ENCODE measurements around the genes OR10T2 and OR6Y1.

- PRO-cap = no peak
- RAMPAGE, long total RNA, 2 experiments = no peak in any of the 2 experiments
Observed at GRCh38 chr1:157566403-157567019, 14.2 kb upstream of the FCRL5 start.

GRCh38 chr1:157704992-157705221, 4.3 kb upstream of the FCRL3 start:
- PRO-cap = no peak
- RAMPAGE, long total RNA, 2 experiments = no peak in any of the 2 experiments

GRCh38 chr1:157849482-157850007, 7.9 kb upstream of the CD5L start:
- PRO-cap = no peak
- RAMPAGE, long total RNA, 2 experiments = no peak in any of the 2 experiments

DNA sequence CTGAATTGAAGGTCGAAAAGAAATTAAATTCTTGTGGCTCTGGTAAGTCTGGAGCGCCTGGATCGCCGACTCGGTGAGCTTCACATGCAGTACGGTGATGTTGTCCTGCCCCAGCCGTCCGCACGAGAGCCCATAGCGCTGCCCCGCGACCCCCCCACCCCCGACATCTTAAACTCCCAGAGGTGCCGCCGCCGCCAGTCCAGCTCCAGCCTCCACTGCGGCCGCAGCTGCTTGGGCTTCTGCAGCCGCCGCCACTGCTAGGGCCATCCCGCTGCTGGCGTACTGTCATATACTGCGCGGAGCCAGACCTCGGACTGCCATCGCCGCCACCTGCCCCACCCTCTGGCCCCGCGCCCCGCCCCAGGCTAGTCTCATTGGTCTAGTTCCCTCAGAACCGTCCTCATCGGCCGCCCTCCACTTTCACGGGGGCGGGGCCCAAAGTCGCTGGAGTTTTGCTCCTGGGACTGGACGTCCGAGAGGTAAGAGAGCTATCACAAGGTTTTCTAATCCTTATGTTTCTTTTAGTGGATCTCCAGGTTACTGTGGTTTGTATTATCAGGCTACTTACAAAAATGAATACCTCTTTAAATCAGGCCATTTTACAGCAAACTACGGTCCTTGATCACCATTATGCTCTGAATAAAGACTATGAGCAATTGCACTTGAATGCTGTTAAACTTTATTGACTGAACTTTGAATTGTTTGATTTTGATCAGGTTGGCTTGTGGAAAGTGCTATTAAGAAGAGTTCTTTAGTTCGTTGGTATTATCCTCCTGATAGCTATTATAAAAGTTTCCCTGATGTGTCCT, 2.9 kb upstream of the CD1D start:
- PRO-cap = bidirectional peak, plus-strand start at position 467 of the sequence, minus-strand start at position 344 of the sequence
- RAMPAGE, long total RNA, 2 experiments = no peak in any of the 2 experiments

- PRO-cap = no peak
- RAMPAGE, long total RNA, 2 experiments = no peak in any of the 2 experiments
Observed at GRCh38 chr1:158399216-158399785, at the start of gene OR10T2. Gene OR10T2 (minus strand): TSS chr1:158399466.

DNA sequence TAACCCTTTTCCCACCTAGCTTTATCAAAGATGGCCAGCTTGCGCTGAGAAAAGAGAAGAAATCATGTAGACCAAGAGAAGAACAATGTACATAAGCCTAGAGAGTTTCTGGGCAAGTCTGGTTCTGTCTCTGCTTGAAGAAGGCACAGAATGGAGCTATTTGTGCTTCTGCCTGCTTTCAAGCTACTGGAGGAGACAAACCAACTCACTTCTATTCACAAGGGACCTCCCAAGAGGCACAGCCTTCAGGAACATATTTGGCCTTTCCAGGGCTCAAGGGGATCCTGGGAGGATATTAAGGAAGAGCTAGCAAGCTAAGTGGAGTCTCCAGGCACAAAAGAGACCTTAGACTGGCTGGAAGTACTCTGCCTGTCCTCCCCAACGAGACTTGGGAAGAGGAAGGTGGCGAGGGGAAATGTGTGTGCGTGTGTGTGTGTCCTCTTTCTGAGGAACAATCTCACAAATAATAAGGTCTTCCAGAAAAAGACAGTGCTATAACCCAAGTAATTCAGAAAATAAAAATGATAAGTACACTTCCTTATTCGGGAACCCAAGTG, at the start of gene OR6Y1:
Gene OR6Y1, minus strand, starts transcription at position 124 of the 557 bp plus-strand sequence.
- PRO-cap = no peak
- RAMPAGE, long total RNA, 2 experiments = no peak in any of the 2 experiments

DNA sequence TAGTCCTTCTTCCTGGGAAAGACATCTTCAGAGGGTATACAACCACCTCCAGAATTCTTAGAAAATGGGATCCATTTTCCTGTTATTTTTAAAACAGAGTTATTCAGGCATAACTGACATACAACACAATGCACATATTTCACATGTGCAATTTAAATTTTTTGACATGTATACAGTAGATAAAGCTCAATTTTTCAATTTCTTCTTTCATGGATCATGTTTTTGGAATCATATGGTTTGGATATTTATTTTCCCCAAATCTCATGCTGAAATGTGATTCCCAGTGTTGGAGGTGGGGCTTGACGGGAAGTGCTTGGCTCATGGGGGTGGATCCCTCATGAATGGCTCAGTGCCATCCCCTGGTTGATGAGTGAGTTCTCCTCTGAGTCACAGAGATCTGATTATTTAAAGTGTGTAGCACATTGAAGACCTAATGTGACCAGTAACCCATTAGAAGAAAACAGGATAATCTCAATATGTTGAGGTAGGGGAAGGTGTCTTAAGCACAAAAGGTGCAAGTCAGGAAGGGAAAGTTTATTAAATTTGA, 2.0 kb downstream of the PYDC5 start:
- PRO-cap = bidirectional peak, plus-strand start at position 400 of the sequence, minus-strand start at position 273 of the sequence
- RAMPAGE, long total RNA, 2 experiments = no peak in any of the 2 experiments

GRCh38 chr1:159005333-159006439, 3.1 kb upstream of the PYDC5 start:
- PRO-cap = no peak
- RAMPAGE, long total RNA, 2 experiments = start-site peak on the plus strand in 1 of 2 experiments, at chr1:159005875-159005973 at its widest, 10 reads per replicate

DNA sequence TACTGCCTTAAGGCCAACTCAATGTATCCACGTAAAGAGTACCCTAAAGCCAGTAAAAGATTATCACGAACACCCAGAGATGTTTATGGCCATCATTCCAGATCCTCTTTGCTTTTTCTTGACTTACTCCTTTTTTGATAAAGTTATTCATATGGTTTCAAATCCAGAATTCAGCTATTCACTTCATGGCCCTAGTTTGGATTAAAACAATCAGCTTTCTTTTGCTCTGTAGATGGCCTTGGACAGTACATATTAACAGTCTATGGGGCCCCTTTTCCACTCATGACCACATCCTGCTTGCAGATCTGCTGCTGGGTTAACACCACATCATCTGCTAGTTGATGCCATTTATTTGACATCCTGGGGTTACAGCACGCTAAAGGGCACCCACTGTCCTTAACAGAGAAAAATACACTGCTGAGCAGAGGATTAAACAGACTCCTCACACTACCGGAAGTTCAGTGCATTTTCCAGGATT, 1.0 kb upstream of the IFI16 start:
- PRO-cap = unidirectional peak, plus-strand start at position 347 of the sequence
- RAMPAGE, long total RNA, 2 experiments = no peak in any of the 2 experiments

DNA sequence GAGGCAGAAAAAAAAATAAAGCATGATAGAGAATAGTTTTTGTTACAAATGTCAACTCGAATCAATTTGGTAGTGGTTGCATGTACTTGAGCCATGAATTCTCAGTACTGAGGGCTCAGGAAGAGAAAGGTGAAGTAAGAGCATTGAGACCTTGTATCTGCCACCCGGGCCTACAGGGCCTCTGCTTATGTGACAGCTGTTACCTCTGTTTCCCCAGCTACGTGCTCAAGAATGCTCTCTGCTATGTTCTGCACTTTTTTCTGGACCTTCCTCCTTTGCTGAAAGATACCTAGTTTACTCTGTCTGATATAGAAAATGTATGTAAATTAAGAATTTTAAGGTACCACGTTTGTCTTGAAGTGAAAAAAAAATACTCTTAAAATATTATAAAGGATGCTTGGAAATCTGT, 18.8 kb upstream of the AIM2 start:
- PRO-cap = no peak
- RAMPAGE, long total RNA, 2 experiments = no peak in any of the 2 experiments

DNA sequence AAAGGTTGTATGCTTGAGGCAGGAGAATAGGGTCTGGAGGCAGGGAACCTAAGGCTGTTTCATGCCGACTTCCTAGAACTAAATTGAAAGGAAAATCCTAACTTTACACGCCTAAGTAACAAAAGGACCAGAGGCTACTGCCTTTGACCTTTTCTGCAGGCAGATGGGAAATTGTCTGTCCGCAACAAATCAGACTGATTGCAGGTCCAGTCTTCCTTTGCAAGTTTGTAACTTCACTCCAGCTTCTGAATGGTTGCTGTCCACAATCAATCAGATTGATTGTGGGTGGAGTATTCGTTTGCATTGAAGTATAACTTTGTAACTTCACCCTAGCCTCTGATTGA, 25.5 kb downstream of the OR10J1 start:
- PRO-cap = no peak
- RAMPAGE, long total RNA, 2 experiments = no peak in any of the 2 experiments

DNA sequence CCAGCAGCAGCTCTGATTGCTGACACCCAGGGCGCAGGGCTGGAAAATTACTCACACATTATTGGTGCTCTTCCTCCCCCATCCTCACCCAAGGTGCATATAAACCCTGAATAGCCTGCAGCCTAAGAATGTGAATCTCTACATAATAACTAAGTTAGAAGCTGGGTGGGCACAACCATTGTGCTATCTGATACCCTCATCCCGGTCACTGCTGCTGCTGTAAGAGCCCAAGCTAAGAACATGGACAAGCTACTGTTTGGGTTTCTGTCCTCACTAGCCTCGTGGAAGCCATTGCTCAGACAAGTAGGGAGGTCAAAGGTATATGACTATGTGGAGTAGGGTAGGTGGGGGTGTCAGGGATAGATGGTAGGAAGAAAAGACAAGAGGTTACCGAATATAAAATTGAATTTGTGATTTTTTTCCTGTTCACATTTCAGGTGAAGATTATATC, 21.3 kb upstream of the OR10J5 start:
- PRO-cap = no peak
- RAMPAGE, long total RNA, 2 experiments = no peak in any of the 2 experiments

DNA sequence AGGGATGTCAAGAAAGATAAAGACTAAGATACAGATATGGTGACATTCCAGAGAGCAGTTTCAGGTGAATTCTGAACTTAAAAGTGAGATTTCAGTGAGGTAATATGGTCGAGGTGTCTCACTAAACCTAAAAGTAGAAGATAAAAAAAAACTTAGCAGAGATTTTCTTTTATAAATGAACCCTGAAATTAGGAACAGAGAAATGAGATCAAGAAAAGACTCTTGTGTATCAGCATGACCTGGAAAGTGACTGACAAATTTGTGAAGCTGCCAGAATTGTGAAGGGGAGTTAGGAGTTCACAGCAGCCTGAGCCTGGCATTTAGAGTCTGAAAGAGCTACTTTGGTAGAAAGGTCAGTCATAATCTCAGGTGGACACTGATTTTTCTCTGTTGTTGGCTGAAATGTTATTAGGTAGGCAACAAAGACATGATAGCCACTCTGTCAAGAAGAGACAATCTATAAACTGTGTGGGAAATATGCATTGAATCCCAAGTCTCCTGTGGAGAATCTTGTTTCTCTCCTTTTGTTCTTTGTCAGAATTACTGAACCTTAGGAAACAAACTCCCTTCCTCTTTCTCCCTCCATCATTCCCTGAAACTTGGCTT, 4.4 kb upstream of the APCS start:
- PRO-cap = no peak
- RAMPAGE, long total RNA, 2 experiments = no peak in any of the 2 experiments

- PRO-cap = no peak
- RAMPAGE, long total RNA, 2 experiments = no peak in any of the 2 experiments
Observed at GRCh38 chr1:159705689-159706090, 8.7 kb downstream of the CRP start.

GRCh38 chr1:159751769-159752333, 28.9 kb upstream of the DUSP23 start:
- PRO-cap = no peak
- RAMPAGE, long total RNA, 2 experiments = no peak in any of the 2 experiments

GRCh38 chr1:159867609-159868155, 5.2 kb upstream of the VSIG8 start:
- PRO-cap = bidirectional peak, plus-strand start at chr1:159868005, minus-strand start at chr1:159867899
- RAMPAGE, long total RNA, 2 experiments = no peak in any of the 2 experiments

DNA sequence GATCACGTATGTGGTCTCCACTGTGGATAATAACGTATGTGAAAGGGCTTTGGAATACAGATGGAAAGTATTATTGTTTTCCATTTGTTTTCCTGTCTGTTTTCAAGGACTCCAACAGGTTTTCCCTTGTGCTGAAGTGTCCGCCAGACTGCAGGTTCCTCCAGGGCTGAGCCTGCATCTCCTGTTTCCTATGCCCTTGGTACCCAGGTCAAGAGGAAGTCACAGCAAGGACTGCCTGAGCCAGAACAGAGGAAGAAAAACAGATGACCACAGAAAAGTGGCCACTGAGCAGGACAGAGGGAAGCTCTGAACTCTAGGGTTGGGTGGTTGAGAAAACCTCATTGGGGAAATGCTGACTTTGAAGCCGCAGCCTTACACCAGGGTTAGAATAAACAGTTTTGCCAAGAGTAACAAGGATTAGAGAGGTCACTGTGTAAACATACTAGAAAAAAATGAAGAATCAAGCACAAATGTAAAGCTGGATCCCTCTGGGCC, 3.9 kb downstream of the CFAP45 start:
- PRO-cap = no peak
- RAMPAGE, long total RNA, 2 experiments = no peak in any of the 2 experiments

DNA sequence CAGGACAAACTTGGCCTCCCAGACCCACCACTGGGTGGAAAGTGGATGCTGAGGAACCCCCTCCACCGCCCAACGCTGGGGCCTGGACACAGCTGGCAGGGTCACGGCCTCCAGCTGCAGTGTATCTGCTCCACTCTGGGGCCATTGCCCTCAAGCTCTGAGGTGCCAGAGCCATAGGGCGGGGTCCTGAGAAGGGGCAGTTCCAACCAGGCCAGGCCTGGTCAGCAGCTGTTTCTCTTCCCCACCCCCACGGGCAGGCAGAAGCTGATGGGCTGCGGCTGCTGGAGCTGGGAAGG, 2.5 kb downstream of the TAGLN2 start:
- PRO-cap = no peak
- RAMPAGE, long total RNA, 2 experiments = no peak in any of the 2 experiments

- PRO-cap = bidirectional peak, plus-strand start at chr1:159923454, minus-strand start at chr1:159923339; bidirectional peak, plus-strand start at chr1:159923878, minus-strand start at chr1:159923723; unidirectional peak, plus-strand start at chr1:159924070
- RAMPAGE, long total RNA, 2 experiments = no peak in any of the 2 experiments
Observed at GRCh38 chr1:159923116-159924211, 1.8 kb downstream of the TAGLN2 start.

GRCh38 chr1:160277031-160277546, 7.8 kb downstream of the PEX19 start:
- PRO-cap = no peak
- RAMPAGE, long total RNA, 2 experiments = no peak in any of the 2 experiments

Measured in prostate gland (tissue), 2 donors.